ENCODE measurements around a stretch of chr3.

- PRO-cap, 2 experiments, result no peak in any of the 2 experiments
Measured at GRCh38 chr3:187318770-187319304, 27.3 kb upstream of the MASP1 start.

DNA sequence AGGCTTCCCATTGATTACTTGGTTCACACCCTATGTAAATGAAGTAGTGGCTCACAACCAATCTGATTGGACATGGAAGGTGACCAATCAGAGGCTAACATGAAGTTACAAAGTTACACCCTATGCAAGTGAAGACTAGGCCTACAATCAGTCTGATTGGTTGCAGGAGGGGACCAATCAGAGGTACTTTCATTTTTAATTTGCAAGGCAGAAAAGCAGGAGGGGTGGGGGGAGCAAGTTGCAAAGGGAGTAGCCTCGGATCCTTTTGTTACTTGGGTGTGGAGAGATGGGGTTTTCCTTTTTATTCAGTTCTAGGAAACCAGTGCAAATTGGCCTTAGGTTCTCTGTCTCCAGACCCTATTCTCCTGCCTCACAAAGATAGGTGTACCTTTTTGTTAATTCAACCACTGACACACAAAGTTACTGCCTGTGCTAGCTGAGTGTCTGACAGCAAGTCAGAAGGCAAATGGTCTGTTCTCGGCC lies 11.2 kb upstream of the RTP2 start:
- PRO-cap, 2 experiments, result no peak in any of the 2 experiments

DNA sequence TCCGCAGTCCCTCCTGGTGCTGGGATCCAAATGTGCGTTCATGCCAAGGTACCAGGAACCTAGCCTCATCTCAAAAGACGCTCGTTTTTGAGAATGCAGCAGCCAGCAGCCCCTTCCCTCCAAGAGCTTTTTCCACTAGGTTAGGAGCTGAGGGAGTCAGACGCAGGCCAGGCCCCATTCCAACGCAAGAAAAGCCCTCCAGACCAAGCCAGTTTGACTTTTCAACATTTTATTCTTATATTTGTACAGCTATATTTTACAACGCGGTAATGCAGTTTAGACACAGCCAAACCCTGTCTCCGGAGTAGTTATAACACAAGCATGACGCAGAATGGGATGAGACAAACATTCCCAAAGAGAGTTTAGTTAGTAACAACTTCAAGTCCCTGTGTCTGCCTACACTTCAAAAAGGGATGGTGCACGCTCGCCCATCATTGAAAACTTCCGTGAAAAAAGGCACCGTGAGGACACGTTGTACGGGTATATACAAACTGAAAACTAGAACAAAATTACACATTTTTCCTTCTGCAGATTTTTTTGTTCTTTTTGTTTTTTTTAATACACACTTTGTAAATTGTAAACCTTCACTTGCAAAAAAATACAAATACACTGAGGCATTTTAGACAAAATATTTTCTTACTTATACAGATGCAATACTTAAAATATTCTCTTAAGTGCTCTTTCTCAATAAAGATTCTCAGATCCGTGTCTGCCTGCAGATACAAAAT lies 19.0 kb upstream of the RTP2 start:
- PRO-cap, 2 experiments, result no peak in any of the 2 experiments

DNA sequence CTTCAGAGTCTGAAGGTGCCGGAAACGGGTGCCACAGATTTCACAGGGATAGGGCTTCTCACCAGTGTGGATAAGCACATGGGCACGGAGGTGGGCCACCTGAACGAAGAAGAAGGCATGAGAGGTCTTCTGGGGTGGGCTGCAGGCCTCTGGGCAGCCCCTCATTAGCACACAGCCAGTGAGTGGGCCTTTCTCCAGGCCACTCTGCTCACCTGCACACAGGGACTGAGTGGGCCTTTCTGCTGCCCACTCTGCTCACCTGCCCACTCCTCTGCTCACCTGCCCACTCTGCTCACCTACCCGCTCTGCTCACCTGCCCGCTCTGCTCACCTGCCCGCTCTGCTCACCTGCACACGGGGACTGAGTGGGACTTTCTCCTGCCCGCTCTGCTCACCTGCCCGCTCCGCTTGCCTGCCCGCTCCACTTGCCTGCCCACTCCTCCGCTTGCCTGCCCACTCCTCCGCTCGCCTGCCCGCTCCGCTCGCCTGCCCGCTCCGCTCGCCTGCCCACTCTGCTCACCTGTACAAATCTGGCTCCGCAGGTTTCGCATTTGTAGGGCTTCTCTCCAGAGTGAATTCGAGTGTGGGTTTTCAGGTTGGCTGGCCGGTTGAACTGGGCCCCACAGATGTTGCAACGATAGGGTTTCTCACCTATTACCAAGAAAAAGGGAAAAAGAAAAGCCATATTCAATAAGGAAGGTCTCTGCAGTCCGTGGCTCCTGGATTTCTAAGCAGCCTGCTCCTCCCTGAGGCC lies 20.1 kb downstream of the BCL6 start:
- PRO-cap, 2 experiments, result no peak in any of the 2 experiments

DNA sequence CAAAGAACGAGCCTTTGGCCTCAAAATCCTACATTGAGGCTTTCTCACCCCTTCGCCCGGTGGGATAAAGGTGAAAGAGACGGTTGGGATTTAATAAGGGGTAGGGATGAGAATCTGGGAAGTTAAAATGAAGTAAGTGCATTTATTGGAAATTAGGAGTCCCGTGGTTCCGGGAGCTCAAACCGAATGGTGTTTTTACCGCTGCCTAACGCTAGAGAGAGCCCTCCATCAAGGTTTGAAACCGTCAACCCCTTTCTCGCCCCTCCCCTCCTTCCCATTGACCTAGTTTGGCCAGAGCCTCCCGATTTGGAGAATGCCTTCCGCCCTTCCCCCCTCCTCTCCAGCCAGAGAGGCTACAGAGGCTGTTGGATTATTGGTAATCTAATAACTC lies 6.5 kb downstream of the BCL6 start:
- PRO-cap, 2 experiments, result no peak in any of the 2 experiments

DNA sequence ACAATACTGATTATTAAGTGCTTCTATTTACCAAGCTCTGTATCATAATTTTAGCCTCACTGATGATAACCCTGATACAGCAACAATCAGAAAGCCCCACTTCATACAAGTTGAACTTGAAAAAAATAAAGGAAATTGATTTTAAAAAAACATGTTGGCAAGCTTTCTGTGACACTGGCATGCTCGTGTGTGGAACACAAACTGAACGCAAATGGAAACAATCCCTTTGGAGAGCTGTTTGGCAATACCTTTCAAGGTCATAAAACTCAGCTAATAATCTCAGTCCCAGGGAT lies 166.7 kb upstream of the BCL6 start:
- PRO-cap, 2 experiments, result no peak in any of the 2 experiments

- PRO-cap, 2 experiments, result no peak in any of the 2 experiments
Measured at GRCh38 chr3:187935634-187936223, 190.5 kb upstream of the BCL6 start.

DNA sequence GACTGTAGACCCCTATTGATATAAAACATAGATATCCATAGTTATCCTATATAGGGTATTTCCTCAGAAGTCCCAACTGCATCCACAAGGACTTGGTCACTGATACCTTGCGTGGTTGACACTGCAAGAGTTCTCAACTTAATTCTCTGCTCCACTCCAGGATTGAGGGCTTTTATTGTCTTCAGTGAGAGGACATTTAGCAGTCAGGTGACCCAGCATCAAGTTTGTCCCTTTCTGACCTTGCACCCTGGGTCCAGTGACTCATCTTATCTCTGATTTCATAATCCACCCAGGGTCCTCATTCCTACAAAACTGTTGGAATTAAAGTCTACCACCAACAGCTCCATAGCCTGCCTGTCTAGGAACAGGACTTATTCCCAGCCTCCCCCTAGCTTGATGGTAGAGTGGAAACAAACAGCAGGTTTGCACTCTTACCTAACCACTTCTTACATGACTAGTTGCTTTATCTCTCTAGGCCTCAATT lies 151.3 kb upstream of the LPP start:
- PRO-cap, 2 experiments, result no peak in any of the 2 experiments

DNA sequence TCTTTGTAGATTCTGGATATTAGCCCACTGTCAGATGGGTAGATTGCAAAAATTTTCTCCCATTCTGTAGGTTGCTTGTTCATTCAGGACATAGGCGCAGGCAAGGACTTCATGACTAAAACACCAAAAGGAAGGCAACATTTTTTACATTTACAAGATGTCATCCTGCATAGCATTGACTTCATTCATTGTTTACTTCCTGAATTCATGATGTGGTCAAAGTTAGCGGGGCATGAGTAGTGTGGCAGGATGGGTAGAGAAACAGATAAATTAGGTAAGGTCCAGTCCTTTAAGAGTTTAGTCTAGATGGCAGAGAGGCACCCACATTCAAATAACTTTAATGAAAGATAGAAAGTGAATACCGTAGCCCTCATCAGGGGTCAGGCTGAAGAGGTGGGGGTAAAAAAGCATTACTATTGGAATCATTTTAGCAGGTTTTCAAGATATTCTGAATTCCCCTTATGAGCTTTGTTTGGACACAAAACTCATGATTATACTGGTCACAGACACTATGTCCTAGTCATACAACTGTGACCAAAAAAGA lies 44.9 kb upstream of the LPP start:
- PRO-cap, 2 experiments, result no peak in any of the 2 experiments

DNA sequence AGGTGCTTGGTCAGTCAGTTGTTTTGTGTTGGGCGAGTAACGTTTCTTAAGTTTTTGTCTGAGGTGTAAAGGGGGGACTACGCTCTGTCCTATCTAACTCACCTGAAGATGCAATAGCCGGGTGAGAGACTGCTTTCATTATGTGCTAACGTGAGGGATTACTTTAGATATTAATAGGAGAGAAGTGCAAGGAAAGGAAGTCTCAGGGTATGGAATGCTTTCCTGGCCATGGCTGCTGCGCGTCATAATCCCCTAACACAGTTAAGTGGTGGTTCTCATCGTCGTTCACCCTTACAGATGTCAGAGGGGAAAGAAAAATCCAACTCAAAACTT lies 1.4 kb upstream of the LPP start:
- PRO-cap, 2 experiments, result no peak in any of the 2 experiments

DNA sequence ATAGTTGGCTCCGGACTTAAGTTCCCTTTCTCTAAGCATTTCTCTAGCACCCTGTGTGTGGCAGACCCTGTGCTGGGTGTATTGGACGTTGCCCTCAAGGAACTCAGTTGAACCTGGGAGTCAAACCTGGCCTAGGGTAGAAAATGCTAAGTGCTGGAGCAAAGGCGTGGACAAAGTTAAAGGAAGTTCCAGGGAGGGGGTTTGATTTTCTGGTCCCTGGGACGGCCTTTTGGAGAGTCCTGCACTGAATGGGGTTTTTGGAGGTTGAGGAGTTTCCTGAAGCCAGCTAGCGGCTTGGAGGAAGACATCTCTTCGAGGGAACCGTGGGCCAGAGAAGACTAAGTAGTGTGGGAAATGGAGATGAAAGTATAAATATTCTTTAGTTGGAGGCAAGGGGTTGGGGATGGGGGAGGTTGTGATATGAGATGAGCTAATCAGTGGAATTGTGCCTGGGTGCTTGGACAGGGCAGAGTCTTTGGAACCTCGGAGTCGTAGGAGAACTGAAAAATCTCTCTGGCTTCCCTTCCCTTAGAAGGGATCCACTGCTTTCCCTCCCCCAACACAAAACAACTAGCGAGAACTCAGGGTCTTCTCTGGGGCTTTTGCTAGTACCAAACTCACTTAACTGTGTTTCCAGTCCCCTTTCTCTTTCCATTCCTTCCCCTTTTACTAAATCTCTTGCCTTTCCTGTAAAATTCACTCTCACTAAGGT lies 902 bp downstream of the LPP start:
- PRO-cap, 2 experiments, result no peak in any of the 2 experiments

GRCh38 chr3:188176398-188177108 lies 22.6 kb downstream of the LPP start:
- PRO-cap, 2 experiments, result no peak in any of the 2 experiments

DNA sequence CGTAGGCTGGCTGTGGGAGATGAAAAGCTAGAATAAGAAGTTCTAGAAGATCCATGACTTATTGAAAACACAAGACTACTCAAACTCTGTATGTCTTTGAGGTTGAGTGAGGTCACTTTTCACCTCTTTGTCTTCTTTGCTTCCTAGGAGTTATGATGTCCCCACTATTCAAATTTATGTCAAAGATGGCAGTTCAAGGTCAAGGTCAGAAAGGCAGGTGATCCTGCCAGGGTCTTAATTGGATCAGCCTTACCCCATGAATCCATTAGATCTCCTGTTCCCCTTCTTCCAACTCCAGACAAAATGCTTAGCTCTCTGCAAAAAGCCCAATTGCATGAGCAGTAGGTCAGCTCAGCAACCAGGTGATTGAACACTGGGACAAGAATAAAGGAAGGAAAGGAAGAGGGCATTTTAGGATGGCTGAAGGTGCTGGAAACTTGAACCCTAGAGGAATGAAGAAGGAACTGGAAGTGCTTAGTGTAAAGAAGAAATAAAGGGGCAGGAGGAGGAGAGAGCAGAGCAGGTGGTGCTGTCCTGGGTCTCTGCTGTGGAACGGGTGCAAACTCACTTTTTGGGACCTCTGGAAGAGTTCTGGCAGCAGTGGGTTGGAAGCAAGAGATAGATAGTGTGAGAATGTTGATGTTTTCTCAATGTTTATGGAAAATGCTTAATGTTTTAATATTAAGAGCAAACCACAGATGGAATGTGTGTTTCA lies 80.9 kb downstream of the LPP start:
- PRO-cap, 2 experiments, result no peak in any of the 2 experiments

DNA sequence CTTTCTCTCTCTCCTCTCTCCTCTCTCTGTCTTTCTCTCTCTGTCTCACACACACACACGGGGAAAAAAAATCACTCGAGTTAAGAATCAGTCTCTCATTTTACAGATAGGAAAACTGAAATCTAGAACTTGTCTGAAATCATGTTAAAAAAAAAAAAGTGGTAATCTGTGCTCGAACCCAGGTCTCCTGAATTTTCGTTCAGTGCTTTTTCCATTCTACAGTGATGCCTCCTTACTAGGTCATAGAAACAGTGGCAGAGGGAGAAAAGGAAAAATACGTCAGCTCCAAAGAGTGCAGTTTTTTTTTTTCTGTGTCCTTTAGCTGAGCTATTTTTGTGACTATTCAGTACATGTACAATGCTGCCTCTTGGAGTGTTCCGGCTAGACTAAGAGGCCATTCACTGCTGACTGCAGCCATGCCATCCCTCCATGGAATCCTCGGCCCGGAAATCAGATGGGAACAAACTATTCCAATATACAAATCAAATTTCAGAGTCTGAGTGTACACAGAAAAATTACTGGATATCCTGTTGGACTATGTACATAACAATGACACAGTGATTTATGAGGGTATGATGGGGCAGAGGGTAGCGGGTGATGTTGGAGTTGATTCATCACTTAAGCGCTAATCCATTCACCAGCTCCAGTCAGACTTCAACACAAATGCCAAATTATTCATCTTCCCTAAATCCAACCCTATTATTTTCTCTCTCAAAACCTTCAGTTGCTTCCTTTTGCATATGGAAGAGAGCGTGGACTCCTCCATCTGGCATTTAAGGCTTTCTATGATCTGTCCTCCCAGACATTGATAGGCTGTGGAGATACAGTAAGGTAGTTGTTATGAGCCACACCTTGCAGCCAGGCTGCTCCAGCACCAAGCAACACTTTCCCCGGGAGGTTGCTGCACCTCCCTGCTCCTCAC lies 109.0 kb downstream of the LPP start:
- PRO-cap, 2 experiments, result peak in 1 of 2 experiments; most common plus-strand start position 397 of the sequence (in 1); most common minus-strand start position 234 of the sequence (in 1)

- PRO-cap, 2 experiments, result no peak in any of the 2 experiments
Measured at GRCh38 chr3:188265241-188265843, 111.4 kb downstream of the LPP start.

GRCh38 chr3:188284770-188285163 lies 130.8 kb downstream of the LPP start:
- PRO-cap, 2 experiments, result no peak in any of the 2 experiments

DNA sequence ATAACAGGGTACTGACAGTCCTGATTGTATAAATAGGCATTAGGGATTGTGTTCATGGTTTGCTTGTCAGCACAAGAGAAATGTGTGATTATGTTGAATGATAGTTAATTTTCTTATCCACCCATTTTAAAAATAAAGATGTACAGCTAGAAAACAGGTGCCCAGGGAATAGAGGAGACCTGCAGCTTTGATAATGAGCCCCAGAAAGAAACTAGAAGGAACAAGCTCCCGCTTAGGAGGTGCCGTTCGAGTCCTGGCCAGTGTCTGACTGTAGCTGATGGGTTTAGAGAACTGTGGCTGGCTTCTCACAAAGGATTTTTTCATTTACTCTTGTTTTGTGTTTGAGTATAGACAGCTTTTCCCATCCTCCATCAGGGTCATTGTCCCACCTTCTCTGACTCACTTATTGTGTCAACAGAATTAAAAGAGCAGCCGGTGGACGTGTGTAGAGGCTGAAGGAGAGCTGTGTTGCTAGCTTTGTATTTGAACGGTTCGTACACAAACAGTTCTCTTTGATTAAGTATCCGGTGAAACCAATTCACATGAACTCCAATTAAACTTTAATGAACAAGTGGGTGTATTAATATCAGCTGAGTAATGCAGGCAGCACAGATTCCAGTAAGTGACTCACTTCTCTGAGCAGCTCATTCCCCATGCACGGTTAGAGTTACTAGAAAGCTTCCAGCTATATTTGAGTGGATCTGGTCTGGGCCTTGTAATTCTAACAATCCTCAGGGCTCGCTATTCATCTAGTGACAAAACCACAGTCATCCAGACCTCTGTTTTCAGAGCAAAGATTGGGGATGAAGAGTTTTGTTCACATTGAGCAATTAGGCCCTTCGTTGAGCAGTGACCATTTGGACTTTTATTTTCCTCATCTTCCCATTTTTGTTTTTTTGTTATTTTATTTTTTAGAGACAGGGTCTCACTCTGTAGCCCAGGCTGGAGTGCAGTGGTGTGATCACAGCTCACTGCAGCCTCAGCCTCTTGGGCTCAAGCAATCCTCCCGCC lies 141.0 kb downstream of the LPP start:
- PRO-cap, 2 experiments, result peak in 1 of 2 experiments; most common minus-strand start position 266 of the sequence (in 1)

DNA sequence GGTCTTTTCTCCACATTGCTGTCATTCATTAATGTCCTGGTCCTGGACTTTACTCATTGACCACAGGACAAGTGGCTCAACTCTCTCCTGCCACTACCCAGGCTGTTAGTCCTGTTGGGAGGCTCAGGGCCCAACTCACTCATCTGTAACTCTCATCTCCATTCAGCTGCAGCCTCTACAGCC lies 427.4 kb downstream of the LPP start:
- PRO-cap, 2 experiments, result no peak in any of the 2 experiments

DNA sequence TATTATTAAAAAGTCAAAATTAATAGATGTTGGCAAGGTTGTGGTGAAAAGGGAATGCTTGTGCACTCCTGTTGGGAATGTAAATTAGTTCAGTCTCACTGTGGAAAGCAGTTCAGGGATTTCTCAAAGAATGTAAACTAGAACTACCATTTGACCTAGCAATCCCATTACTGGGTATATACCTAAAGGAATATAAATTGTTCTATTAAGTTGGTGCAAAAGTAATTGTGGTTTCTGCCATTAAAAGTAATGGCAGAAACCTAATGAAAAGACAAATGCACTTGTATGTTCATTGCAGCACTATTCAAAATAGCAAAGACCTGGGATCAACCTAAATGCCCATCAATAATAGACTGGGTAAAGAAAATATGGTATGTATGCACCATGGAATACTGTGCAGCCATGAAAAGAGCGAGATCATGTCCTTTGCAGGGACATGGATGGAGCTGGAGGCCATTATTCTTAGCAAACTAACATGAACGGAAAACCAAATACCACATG lies 476.5 kb downstream of the LPP start:
- PRO-cap, 2 experiments, result no peak in any of the 2 experiments

GRCh38 chr3:188682226-188682733 lies 489.5 kb upstream of the TPRG1 start:
- PRO-cap, 2 experiments, result no peak in any of the 2 experiments